Foreskin fibroblast (primary cell): ENCODE measurements around a stretch of chr2.

DNA sequence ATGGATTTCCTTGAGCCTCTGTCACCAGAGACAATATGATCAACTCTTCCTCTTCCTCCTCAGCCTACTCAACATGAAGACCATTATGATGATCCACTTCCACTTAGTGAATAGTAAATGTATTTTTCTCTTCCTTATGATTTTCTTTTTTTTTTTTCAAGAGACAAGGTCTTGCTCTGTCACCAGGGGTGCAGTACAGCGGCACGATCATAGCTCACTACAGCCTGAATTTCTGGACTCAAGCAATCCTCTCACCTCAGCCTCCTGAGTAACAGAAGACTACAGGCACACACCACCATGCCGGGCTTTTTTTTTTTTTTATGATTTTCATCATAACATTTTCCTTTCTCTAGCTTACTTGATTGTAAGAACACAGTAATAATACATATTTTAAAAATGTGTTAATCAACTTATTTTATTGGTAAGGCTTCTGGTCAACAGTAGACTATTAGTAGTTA, 31.9 kb downstream of the ADAM17 start:
- RRBS = no CpG with 5 or more reads among the region's 3 CpGs

DNA sequence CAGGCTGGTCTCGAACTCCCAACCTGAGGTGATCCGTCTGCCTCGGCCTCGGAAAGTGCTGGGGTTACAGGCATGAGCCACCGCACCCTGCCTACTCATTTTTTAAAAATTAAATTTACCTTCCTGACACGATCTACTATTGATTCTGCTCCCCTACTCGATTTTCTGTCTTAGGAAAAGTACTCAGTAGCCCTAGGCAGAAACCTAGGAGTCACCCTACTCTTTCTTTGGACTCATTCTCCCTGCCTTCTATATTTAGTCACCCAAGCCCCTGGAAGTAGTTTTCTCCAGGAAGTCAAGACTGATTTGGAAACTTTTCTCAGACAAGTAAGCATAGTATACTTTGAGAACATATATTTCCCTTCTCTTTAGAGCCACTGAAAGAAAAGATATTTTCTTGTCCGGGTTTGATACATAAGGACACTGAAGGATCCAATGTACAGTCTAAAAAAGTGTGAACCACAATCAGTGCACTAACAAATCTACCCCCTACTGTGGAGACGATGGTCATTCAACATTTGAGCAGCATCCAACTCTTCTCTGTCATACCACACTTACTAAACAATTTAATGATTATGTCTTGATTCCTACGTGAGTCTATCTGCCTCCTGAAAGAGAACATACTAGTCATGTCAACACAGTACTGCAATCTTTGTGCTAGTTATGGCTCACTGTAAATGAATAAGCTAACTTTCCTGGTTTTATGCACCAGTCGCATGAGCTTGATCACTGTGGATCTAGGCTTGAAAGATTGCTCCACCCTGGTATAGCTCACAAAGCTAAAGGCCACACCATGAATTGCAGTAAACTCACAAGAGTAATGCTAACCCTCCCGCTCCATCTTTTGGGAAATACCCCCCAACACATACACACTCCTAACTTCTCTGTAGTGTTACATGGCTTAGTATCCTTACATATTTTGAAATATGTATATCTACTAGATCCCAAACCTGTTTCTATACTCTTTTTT, 19.8 kb downstream of the YWHAQ start:
- RRBS = no CpG with 5 or more reads among the region's 12 CpGs

- RRBS = no CpG with 5 or more reads among the region's 10 CpGs
Observed at GRCh38 chr2:9690103-9690738, 59.4 kb upstream of the YWHAQ start.

DNA sequence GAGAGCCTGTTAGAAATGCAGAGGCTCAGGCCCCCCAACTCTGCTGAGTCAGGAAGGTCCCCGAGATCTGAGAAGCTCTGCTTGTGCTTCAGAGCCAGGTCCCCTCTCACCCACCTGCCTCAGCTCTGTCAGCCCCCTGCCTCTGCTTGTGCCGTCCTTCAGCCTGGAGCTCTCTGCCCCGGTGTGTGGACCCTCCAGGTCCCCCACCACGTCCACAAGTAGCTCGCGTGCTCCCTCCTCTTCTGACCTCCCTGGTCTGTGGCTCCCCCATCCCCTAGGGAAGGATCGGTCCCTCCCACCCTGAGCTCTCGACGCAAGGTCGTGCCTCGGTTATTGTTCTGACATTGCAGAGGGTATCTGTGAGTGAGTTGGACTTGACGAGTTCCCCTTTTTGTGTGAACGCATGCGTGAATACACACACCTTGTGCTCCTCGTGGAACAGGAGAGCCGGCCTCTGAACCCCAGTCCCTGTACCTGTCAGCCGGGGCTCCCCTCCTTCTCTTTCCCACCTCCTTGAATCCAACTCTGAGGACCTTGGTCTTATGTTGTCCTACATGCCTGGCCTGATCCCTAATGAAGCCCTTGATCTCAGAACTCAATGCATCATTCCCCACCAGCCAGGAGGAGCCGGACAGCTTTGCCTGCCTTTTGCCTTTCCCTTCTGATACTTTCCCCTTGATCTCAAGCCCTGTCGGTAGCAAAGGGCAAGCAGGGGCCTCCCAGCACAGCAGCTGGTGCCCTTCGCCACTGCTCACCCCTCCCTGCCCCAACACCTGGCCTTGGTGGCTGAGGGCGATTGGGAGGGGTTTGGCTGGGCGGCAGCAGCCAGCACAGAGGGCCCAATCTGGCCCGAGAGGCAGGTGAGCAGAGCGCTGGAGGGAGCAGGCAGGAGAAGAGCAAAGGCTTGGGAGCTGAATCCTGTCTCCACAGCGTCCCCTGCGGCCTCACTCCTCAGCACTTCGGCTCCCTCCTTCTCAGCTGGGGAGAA, 75.3 kb upstream of the TAF1B start:
- RRBS = no CpG with 5 or more reads among the region's 27 CpGs

DNA sequence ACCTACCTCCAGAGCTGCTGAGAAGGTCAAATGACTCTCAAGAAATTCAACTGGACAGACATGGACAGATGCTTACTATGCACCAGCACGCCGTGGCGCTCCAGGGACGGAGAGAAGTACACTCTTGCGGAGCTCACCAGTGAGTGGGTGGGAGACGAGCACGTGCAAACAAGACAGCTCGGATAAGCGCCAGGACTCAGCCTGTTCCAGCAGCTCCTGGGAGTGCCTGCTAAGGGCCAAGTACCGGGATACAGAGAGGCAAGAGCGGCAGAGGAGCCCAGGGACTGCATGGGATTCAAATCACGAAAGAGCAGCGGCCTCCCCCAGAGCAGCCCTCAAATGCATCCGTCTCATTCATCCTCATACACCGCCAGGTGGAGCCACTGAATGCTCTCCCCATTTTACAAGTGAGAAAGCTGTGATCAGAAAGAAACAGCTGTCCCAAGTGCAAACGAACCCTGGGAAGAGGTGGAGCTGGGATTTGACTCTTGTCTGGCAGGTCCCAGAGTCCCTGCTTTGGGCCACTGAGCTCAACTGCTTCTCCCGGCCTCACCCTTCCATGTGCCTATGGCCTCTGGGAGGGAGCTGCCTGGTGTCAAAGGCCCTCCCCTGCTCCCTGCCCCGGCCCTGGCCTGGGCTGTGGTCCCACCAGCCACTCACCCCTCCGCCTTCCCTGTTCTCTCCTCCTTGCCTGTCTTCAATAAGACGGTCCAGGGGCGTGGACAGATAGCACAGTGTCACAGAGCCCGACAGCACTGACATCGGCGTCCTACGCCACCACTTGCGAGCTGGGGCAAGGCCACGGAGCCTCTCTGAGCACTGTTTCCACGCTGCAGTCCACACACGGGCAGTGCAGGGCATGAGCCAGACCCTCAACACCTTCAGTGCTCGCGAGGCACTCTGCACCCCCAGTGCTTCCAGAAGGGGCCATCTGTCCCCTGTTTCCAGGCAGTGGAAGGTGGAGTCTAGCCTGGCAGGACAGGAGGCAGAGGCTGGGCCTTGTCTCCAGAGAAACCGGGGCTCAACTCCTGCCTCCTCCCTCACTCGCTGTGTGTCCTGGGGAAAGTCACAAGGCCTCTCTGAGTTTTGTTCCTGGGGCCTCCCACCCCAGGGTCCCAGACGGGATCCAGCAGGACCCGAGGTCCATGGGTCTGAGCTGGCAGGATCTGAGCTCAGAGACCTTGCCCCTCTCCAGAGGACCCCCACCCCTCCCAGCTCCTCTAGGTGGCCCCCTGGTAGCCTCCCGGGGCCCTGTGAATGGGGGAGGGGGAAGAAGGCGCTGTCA, 72.6 kb upstream of the TAF1B start:
- RRBS = 8% methylated on average over 2 of the region's 37 CpGs

GRCh38 chr2:9819933-9820533, 23.2 kb upstream of the TAF1B start:
- RRBS = no CpG with 5 or more reads among the region's 18 CpGs

DNA sequence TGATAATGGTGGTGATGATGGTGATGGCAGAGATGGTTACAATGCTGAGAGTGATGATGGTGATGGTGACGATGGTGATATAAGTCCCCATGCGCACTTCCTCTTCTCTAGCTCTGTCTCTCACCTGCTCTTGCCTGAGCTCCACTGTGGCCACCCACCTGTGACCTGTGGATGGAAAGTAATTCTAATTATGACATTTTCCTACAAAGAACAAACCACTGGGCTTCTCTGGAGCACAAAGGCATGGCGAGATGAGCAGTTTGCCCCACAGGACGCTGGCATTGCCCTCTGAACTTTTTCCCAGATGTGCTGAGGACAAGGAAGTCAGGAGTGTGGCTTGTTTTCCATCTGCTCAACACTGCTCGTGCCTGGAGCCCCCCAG, 68.3 kb downstream of the RRM2 start:
- RRBS = no CpG with 5 or more reads among the region's 5 CpGs

DNA sequence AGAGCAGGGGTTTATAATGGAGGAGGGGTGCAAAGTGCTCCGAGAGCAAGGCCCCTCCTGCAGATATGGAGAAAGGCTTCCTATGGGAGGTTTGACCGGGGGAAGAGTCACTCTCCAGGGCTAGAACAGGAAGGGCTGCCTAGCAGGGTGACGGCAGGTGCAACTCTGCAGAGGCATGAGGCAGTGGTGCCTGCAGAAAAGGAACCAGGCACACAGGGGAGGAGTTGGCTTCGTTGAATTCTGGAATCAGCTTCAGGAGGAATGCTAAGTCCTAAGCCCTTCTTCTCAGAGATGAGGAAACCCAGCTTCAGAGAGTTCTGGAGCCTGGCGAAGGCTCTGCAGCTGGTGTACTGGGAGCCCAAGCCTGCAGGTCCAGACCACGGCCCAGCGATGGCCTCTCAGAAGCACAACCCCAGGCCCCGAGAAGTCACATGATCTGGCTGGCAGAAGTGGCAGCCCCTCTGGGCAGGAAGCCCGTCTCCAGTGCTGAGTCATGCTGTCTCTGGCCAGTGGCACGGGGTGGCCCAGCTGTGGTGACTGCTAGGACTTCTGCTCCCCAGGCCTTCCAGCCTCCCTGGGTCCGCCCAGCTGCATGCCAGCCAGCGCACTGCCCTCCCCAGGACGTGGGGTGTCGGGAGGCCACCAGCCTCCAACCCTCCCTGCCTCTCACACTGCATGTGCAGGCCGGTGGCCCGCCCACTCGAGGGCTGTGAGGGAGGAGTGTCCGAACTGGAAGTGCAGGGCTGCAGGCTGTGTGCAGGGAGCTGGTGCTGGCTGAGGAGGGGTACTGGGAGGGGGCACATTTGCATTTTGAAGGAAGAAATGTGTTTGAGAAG, 17.3 kb upstream of the HPCAL1 start:
- RRBS = no CpG with 5 or more reads among the region's 18 CpGs

DNA sequence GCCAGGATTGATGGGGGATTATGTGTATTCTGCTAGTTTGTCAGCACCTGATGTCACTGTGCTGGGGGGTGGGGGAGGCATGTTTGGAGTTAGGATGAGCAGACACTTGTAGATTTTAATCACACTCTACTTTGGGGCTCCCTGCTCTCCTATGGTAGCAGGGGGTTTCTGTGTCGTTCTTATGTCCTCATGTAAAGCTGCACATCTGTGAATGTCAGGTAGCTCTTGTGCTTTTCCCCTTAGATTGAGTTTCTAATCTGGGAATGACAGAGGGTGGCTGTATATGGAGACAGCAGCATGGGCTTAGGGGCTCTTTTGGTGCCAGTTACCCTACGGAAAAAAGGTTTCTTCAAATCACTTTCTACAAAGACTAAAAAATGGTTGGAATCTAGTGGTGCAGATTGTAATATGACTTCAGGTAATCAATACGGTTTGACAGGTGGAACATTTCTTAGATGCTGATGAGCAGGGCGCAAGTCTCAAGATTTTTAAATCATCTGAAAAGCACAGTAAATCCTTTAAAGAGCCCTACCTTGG, 3.6 kb downstream of the HPCAL1 start:
- RRBS = no CpG with 5 or more reads among the region's 4 CpGs

DNA sequence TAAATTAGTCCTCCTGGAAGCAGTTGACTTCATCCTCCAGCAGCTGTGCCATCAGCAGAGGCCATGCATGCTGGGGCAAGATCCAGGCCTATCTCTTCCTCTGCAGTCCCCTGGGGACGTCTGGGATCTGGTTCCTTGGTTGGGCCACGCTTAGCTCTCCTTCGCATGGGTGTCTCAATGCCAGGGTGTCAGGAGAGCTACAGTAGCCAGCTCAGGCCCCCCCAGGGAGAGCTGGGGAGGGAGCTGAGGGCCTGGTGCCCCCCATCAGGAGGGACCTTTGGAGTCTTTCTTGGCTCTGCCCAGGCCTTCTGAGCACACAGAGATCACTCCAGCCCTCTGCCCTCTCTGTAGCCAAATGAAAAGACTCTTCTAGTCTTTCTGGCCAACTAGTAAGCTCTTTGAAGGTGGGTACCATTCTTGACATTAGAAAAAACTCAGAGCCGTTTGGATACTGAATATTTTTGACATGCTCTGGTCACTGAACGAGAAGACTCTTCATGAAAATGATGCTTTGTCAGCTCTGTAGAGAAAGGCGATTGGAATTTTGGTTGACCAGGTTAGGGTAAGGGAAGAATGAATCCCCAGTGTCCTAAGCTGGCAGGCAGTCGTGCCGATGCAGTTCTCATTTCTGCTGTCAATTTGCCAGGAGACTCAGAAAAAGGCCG, 49.9 kb downstream of the HPCAL1 start:
- RRBS = no CpG with 5 or more reads among the region's 9 CpGs

GRCh38 chr2:10392508-10393360, 55.4 kb downstream of the ODC1 start:
- RRBS = no CpG with 5 or more reads among the region's 13 CpGs

- RRBS = no CpG with 5 or more reads among the region's 32 CpGs
Observed at GRCh38 chr2:10427222-10428115, 20.7 kb downstream of the ODC1 start.

DNA sequence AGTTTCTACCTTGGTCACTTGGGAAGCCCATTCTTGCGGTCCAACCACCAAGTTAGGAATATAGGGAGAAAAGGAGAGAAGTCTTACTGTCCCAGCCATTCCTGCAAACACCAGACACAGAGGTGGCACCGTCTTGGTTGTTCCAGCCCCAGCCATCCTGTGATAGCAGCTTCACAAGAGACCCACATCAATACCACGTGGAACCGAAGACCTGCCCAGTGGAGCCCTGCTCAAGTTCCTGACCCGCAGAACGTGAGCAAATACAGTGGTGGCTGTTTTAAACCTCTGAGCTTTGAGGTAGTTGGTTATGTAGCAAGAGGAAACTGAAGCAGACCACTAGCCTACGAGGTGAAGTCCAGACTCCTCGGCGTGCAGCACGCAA, 96.0 kb upstream of the ODC1 start:
- RRBS = no CpG with 5 or more reads among the region's 10 CpGs

DNA sequence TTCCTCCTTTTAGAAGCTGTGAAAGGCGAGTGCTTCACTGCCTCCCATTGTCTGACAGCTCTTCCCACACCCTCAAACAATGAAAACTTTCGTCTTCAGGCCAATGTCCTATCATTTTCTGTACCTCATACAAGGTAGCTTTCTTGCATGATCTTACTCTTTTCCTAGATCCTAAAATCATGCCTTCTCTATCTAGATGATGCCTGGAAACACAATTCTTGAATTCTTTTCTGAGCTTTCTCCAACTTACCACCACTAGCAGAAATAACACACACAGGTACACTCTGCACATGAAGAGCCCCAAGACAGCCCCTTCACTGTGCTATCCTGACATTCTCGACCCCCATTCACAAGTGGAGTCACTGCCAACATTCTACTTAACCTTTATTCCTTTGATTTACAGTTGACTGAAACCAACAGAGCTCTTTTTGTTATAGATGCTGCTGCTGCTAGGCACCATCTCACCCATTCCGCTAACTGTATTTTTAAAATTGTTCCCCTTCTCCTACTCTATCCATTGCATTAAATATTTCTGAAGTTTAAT, 61.7 kb downstream of the NOL10 start:
- RRBS = no CpG with 5 or more reads among the region's 4 CpGs

GRCh38 chr2:10634240-10634858, 55.4 kb downstream of the NOL10 start:
- RRBS = no CpG with 5 or more reads among the region's 8 CpGs

GRCh38 chr2:10712134-10712545, 9.3 kb upstream of the ATP6V1C2 start:
- RRBS = no CpG with 5 or more reads among the region's 5 CpGs

- RRBS = no CpG with 5 or more reads among the region's 20 CpGs
Observed at GRCh38 chr2:10774344-10775351, 37.9 kb downstream of the PDIA6 start.

DNA sequence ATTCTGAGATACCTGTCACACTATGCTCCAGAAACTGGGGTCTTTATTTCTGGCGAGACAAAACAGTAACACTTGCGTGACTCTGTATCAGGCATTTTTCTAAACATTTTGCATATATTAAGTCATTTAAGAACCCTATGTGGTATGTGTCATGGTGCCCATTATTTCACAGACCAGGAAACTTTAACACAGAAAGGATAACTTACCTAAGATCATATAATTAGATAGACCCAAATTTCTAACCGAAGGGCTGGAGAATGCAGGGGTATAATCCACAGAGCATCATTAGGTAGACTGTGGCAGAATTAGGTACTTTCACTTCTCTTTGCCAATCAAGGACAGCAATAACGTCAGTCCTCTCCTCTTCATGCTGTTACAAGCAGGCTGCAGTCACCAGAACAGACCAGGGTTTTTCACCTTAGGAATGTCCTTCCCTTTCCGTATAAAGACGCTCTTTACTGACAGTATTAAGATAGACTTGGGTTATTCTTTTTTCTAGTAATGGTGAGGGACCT, 2.5 kb downstream of the PDIA6 start:
- RRBS = no CpG with 5 or more reads among the region's 6 CpGs

DNA sequence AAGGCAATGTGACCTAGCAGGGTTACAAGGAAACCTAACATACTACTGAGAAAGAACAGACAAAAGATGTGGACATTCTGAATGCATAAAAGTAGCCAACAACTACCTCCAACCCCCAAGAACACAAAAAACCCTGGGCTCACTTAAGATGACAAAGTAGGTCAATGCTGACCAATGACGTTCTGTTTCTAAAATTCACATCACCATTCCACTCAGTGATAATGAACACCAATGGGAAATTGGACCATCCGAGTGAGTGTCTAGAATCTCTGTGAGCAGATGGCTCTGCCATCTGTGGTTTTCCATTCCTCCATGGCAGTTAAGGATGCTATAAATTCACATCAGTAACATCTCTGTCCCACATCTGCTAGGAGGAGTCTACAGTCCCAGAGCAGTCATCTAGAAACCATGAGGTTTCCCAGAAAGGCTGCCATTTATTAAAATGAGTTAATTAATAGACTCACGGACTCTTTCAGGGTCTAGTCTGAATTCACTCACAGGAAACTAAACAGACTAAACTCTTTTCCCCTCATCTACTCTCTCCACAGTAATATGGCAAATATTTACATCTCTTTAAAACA, 1.8 kb downstream of the PDIA6 start:
- RRBS = no CpG with 5 or more reads among the region's 3 CpGs